ENCODE measurements around a stretch of chr15.

DNA sequence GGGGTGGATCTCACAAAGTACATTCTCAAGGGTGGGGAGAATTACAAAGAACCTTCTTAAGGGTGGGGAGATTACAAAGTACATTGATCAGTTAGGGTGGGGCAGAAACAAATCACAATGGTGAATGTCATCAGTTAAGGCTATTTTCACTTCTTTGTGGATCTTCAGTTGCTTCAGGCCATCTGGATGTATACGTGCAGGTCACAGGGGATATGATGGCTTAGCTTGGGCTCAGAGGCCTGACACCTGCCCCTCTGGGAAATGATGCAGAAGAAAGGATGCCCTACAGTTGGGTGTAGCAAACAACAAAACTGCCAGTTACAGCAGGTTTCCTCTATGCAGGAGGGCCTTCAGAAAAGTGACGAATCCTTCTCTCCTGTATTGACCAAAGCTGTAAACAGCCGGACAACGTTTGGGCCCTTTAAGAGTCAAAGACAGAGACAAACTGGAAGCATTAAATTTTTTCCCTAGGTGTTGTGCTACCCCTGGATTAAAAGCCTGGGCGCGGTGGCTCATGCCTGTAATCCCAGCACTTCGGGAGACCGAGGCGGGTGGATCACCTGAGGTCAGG lies 49.4 kb downstream of the OIP5 start:
- RRBS, result no CpG with 5 or more reads among the region's 9 CpGs

DNA sequence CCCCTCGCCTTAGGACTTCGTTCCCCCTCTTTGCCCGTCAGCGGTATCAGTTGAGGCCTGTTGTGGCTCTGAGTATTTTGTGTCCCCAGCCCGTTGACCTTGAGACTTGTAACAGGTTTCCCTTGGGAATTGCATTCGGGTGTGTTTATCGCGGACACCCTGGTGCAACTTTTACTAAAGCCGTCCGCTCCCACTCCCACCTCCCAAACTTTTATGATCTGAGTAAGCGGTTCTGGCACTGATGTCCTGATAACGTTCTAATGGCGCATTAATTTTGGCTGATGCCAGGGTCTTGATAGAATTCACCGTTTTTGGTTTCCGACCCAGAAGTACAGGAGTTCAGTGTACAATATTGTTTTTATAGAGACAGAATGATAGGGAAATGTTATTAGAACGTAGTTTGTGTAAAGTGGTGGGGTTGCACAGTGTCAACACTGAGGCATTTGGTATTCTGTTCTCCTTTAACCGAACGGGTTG lies 47.9 kb downstream of the OIP5 start:
- RRBS, result no CpG with 5 or more reads among the region's 18 CpGs

DNA sequence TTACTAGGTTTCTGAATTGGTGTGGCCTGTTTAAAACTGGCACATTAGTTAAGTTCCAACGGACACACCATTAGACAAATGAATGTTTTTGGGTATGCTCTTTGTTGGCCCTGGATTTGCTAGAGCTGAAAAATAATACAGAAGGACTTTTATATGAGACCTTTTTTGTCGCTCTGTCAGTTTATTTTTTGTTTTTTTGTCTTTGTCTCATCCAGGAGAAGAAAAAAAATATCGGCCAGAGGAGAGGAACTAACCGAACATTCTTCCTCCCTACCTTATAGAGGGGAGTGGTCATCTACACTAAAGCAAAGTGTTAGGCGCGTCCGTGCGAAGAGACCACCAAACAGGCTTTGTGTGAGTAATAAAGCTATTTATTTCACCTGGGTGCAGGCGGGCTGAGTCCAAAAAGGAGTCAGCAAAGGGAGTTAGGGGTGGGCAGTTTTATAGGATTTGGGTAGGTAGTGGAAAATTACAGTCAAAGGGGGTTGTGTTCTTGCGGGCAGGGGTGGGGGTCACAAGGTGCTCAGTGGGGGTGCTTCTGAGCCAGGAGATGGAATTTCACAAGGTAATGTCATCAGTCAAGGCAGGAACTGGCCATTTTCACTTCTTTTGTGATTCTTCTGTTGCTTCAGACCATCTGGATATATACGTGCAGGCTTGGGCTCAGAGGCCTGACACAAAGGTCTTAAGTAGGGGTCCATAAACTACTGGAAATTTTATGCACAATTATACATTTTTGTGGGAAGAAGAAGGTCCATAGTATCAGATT lies 47.2 kb downstream of the OIP5 start:
- RRBS, result no CpG with 5 or more reads among the region's 11 CpGs

DNA sequence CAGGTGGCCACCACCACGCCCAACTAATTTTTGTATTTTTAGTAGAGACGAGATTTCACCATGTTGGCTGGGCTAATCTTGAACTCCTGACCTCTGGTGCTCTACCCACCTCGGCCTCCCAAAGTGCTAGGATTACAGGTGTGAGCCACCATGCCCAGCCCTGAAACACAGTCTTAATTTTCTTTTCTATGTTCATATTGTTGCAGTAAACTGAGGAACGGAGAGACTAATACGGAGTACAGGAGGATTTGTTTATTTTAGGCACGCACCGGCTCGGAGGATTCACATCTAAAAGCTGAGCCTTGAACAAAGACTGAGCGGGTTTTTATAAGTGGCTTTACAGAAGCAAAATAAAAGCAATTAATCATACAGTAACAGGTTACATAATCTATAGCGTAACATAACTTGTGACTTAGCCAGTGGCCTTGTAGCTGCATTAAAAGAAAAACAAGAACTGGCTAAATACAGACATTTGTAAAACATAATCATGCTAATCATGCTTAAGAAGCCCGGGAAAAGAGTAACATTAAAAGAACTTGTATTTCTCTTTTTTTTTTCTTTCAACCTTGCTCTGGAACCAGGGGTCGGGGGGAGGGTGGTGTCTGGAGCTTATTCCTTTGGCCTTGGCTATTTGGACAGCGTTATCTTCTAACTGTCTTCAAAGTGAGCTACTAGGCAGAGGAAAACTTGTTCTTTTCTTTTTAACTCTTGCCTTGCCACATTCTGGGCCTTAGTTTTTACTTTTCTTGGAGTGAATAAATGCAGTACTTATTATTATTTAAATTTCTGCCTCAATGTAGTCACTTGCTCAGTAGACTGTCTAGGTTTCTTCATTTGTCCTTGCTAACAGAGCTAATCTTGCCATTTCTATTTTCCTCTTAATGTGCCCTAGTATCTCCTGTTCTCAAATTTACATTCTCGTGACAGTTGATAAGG lies 17.5 kb downstream of the NUSAP1 start:
- RRBS, result no CpG with 5 or more reads among the region's 14 CpGs

DNA sequence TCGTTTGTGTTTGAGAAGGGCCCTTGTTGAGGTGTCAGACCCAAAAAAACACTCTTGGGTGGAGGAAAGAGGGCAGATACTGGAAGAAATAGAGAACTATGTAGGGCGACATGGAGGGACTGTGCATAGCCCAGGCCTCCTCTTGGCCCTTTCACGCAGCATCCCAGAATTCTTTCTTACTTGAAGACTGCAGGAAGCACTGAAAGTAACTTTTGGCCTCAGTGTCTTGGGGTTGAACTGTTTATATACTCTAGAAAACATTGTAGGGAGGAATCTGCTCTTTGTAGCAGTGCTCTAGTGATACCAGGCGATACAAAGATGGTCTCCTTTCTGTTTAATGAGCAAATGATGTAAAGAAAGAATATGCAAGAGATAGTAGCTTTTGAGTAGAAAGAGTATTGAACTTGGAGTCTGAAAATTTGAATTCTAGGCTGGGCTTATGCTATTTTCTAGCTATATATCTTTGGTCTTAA lies 1.0 kb downstream of the RTF1 start:
- RRBS, result no CpG with 5 or more reads among the region's 4 CpGs

DNA sequence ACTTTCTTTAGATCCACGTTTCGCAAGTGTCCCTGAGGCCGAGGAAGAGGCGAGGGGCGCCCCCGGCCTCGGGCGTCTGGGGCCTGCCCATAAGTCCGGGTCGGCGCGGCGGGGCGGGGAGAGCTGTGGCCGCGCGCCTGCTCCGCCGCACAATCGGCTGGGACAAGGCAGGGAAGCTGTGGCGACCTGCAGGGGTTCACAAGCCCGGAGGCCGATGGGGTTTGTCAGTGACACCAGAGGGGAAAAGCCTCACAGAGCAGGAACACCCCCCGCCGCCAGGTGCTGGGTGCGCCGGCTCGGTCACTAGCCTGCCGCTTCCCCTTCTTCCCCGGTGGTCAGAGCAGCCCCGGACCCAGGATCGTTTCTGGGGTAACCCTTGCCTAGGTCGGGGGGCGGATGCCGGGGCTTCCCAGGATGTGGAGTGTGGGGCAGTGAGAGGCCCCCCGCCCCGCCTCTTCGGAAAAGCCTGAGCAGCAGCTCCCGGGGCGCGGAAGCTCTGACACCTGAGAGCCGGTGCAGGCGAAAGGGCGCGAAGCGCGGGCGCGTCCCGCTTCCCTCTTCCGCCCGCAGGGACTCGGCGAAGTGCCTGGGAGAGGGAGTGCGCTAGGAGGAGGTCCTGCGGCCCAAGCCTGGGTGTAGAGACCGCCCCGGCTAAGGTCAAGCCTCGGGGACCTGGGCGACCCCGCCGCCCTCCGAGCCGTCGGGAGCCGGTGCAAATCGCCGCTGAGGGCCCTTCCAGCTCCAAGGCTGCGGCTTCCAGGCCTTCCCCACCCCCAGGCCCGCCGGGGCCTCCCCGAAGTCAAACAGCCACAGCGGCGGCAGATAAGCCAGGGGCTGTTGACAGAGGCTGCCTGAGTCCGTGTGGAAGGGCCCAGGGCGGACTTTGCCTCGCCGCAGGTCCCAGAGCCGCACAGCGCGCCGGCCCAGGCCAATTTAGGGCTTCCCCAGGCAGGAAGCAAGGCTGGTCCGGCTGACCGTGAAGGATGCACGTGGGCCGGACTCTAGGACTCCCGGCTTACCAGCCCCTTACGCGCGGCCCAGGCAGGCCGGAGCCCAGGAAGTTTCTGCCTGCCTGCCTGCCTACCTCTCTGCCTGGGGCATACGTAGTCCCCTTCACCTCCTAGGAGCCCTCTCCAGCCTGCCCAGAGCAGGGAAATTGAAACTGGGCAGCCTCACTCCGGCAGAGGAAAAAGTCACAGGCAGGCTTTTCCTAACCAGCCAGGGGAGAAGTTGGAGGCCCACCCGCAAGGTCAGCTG lies 2.0 kb downstream of the ITPKA start:
- RRBS, result 21% methylated on average over 41 of the region's 94 CpGs

DNA sequence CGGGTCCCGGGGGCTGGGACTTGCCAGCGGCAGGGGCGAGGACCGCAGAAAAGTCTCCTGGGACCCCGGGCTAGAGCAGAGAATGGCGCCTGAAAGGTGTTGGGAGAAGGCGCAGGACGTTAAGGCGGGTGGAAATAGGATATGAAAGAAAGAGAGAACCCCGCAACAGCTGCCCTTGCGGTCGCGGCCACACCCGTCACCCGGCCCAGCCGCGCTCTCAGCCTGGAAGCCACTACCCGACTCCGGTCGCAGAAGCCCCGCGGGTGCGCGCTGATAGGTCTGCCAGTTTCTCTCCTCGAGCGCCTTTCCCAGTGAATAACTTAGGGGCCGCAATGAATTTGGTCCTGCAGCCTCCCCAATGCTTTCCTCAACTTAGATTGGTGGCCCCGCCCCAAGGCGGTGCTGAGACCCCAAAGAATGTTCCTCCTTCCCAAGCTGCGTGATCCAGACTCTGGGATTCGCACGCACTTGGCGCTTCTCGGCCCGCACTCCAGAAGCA lies 546 bp downstream of the LTK start:
- RRBS, result 3% methylated on average over 11 of the region's 36 CpGs

- RRBS, result no CpG with 5 or more reads among the region's 5 CpGs
Observed at GRCh38 chr15:41534528-41535122, 9.4 kb downstream of the RPAP1 start.

DNA sequence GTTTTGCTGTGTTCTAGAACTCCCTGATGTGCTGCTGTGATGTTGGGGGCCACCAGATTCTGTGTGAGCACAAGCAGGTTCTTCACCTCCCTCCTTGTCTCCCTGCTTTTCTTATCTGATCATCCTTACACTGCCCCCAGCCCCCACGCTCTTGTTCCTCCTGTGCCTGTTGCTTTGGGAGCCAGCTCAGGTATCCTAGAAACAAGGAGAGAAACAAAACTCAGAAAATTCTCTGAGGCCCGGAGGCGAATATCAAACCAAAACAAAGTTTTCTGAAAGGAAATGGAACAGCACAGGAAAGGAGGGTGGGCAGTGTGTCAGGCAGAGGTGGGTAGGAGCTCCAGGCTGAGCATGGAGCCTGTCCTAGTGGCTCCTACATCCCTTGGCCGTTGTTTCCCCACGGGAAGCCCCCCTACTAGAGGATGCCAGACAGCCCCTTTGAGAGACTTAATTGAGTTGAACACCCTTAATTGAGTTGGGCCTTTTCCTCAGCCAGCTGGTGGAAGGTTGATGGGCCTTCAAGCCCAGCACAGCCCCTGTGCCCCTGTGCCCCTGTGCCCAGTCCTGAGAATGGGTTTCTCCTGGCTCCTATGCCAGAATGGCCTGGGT lies 22.9 kb upstream of the JMJD7 start:
- RRBS, result no CpG with 5 or more reads among the region's 5 CpGs

DNA sequence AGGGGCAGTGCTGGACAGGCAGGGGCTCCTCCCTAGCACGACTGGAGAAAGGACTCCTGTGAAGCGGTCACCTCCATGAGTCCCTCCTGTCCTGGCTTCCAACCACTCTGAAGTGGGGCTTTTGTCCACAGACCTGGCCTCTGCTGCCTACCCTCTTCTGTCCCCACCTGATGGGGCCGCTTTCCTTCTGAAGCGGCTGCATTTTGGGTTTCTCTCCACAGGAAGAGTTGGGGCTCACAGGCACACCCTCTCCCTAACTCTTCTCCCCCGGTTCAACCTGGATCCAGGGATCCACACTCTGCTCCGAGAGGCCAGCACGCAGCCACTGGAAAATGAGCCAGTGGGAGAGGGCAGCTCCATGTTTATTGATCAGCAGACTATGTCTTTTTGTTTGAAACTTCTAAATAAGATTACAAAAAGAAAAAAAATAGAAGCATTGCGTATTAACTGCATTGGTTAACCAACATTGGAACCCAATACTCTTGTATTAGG lies 2.9 kb upstream of the SPTBN5 start:
- RRBS, result no CpG with 5 or more reads among the region's 8 CpGs

DNA sequence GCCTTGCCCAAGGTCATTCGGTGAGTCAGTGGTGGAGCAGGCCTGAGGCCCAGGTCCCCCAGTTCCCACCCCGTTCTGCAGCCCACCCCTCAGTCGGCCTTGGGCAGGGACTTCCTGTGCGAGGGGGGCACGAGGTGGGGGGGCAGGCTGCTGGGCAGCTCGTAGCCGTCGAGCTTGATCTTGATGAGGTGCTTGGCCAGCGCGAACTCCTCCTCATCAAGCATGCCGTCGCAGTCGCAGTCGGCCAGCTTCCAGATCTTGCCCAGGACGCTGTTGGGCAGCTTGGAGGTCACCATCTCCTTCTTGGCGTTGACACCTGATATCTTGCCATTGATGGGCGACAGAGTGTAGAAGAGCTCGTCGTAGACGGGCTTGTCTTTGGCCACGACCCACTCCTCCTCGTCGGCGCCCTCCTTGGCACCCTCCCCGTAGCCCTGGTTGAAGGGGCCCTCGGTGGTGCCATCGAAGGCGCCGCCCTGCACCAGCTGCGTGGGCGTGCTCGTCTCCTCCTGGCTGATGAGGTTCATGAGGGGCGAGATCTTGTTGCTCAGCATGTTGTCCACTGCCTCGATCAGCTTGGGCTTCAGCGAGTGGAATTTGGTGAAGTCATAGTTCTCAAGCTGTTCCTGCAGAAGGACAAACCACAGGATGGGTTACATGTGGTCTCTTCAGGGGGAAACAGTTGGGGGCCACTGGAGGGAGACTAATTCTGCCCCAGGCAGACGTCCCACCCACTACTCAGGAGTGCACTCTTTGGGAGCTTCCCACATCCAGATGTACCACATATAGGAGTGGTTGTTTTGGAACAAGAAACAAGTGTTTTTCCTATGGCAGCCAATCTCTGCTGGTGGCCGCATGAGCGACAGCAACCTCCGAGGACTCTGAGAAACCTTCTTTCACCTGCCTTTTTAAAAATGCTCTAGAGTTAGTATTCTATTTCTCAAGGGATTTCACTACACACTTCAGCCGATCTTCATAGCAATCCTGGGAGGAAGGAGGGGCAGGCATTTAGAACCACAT lies 7.0 kb upstream of the SPTBN5 start:
- RRBS, result no CpG with 5 or more reads among the region's 40 CpGs

DNA sequence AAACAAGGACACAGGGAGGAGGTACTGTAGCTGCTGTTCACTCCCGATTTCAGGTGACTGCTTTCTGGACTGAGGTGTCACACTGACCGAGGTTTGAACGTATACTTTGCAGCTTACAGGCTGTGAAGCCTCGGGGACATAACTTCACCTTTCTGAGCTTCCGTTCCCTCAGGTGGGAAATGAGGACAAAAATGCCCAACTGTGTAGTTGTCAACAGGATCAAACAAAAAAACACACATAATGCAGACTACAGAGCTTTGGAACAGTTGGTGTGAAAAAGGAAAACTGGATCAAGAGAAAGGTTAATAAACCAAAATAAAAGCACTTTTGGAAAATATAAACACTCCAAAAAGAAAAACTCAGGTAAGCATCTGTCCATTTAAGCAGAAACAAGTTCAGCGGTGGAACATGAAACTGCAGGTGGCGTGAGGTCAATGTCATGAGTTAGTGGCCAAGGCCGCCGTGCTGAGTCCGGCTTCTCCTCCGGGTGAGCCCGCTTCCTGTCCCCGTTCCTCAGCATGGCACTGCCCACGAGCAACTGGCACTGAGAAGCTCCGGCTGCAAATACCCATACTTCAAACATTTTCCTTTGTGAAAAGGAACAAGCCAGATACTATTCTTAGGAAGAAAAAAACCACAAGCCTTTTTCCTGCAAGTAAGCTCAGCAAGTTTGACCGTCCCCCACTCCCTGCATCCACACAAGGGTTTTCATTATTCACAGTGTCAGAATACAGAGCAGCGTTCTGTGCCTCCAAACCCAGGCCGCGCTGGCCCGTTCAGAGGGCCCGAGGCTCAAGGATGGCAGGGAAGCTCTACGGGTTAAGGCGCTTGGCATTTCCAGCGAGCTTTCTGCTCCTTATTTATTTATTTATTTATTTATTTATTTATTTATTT lies 22.6 kb upstream of the SPTBN5 start:
- RRBS, result 24% methylated on average over 5 of the region's 24 CpGs

DNA sequence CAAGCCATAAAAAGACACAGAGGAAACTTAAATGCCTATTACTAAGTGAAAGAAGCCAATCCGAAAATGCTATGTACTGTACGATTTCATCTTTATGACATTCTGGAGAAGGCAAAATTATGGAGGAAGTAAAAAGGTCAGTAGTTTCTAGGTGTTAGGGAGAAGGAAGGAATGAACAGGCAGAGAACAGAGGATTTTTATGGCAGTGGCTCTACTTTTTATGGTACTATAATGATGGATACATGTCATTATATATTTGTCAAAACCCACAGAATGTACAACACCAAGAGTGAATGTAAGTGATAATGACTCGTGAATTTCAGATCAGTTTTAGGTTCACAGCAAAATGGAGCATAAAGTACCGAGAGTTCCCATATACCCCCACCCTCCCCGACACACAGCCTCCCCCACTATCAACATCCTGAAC lies 2.4 kb upstream of the EHD4 start:
- RRBS, result no CpG with 5 or more reads among the region's 5 CpGs

DNA sequence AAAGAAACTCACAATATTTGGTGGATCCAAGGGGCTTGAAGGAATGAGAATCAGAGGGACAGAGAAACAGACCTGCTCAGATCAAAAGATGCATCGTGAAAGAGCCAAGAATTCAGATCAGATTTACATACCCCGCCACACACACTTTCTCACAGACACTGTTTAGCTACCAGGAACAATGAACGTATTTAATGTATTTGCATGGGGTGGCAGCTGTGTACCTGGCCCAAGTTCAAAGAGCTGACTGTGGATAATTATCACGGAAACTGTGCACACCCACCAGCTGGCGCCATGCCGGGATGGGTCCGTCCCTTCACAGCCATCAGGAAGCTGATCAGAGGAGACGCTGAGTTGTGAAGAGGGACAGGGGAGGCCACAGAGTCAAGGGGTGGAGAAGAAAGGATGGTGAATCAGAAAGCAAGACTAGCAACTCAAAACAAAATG lies 13.0 kb upstream of the PLA2G4D start:
- RRBS, result no CpG with 5 or more reads among the region's 8 CpGs

- RRBS, result no CpG with 5 or more reads among the region's 12 CpGs
Observed at GRCh38 chr15:42157587-42158500, 1.4 kb upstream of the PLA2G4F start.

GRCh38 chr15:42401987-42403141 lies 43.1 kb downstream of the CAPN3 start:
- RRBS, result no CpG with 5 or more reads among the region's 29 CpGs

GRCh38 chr15:42622250-42622785 lies 46.9 kb downstream of the STARD9 start:
- RRBS, result no CpG with 5 or more reads among the region's 5 CpGs

DNA sequence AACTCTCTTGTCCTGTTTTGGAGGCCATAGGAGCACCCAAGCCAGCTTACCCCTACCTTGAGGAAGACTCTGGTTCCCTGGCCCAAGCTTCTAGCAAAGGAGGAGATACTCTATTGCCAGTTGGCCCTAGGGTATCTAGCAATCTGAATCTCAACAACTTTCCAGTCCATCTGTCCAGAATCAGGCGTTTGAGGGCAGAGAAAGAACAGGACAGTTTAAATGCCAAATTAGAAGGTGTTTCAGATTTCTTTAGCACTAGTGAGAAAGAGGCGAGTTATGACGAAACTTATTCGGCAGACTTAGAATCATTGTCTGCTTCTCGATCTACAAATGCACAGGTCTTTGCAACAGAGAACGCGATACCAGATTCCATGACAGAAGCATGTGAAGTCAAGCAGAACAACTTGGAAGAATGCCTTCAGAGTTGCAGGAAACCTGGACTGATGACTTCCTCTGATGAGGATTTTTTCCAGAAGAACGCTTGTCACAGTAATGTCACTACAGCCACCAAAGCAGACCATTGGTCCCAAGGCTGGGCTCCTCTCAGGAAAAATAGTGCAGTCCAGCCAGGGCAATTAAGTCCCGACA lies 50.8 kb downstream of the CDAN1 start:
- RRBS, result no CpG with 5 or more reads among the region's 9 CpGs

- RRBS, result no CpG with 5 or more reads among the region's 2 CpGs
Observed at GRCh38 chr15:42774540-42774743, 37.5 kb upstream of the CDAN1 start.